ENCODE results near the gene SLC25A17.

DNA sequence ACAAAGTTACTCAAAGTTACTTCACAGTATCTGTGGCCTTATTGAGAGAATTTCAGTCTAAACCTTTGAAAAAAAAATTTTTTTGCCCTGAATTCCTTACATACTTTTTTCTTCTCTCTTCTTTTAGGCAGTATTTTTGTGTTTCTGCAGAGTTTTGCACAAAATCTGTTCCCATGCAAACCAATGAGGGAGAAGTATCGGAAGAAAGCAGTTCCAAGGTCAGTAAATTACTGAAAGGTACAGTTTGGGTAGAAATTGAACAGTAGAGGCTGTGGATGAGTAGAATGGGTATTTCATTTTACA lies 52.1 kb upstream of the TNRC6B start:
- PRO-cap, result no peak

DNA sequence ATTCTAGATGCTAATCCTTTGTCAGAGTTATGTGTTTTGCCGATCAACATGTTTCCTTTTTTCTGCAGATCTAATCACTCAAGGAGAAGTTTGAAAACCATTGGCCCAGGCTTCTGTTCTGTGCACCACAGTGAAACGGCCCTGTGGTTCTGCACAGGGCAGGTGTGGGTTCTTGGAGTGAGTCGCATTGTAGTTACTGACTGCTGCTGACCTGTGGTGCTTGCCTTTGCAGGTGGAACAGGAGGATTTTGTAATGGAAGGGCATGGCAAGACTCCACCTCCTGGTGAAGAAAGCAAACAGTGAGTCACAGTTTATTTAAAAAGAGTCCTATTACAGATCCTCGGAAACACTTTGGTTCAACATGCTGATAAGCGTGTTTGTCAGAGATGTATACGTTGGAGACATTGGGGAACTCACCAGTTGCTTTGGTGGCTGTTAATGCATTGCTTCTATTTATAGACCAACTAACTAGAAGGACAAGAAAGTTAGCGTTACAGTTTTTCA lies 21.8 kb upstream of the TNRC6B start:
- PRO-cap, result no peak

- PRO-cap, result no peak
These were observed 47.1 kb downstream of the TNRC6B start for GRCh38 chr22:40224702-40225372.

GRCh38 chr22:40289215-40289652 lies 57.1 kb upstream of the ADSL start:
- PRO-cap, result no peak

DNA sequence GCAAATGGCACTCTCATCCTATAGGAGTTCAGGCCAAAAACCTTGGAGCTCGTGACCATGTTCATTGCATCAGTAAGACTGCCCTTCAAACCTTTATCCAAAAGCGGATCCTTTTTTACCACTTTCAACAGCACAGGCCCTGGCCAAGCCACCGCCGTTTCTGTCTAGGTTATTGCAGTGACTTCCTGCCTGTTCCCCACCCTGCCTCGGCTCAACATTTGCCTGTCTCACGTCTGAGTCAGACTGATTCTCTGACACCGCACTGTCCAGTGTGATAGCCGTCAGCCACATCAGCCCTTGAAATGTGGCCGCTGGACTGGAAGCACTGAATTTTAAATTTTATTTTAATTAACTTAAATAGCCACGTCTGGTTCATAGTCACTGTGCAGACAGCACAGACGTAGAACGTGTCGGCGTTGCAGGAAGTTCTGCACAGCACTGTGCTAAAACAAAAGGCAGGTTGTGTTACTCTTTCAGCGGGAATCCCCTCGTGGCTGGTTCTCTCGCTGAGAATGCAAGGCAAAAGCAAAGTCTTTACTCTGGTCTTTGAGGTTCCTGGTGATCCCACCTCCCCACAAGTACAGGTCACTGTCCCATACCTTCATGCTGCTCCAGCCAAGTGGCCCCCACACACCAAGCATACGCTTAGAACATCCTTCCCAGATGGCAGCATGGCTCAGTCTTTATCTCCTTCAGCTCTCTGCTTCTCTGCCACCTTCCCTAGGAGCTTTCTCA lies 56.2 kb upstream of the ADSL start:
- PRO-cap, result no peak

DNA sequence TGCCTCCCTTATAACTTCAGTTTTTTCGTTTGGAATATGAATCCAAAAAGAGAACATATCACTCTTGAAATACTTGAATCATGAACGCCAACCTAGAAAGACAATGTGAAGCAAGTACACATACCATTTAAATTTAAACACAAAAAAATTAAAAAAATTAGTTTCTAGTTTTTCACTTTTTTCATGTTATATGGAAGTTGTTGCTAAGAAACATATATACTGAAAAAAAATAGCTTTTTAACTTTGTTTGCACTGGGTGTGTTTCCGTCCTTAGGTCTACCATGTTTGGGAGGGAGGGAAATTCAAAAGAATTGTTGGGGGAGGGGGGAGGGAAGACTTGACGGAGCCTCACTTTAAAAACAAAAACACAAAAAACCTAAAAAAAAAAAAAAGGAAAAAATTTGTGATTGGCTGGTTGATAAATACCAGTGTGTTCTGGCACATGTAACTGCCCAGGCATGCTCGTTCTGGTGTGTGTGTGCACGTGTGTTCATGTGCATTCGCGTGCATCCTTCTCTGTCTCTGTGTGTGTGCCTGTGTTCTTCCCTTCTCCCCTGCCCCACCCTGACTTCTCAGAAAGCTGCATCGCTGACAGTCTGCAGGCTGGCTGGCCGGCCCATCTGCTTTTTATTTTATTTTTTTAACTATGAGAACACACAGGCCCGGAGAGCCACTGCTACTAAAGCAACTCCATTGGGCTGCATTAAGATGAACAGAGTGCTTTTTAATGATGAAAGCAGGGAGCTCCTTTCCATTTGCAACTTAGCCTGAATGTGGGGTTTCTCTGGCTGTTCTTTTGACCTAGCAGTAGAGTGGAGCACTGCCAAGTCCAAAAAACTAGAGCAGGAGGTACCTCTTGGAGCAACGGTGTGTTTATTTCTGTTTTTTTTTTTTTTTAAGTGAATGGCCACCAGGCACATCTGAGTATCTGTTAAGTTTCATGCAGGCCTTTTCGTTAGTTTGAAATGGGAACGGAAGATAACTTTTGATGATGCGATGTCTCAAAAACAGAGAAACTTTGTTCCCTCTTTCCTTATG lies 22.6 kb upstream of the ADSL start:
- PRO-cap, result no peak

GRCh38 chr22:40411851-40412290 lies 41.5 kb downstream of the SGSM3 start:
- PRO-cap, result no peak

- PRO-cap, result no peak
These were observed 92.8 kb downstream of the SGSM3 start for GRCh38 chr22:40462937-40463761.

DNA sequence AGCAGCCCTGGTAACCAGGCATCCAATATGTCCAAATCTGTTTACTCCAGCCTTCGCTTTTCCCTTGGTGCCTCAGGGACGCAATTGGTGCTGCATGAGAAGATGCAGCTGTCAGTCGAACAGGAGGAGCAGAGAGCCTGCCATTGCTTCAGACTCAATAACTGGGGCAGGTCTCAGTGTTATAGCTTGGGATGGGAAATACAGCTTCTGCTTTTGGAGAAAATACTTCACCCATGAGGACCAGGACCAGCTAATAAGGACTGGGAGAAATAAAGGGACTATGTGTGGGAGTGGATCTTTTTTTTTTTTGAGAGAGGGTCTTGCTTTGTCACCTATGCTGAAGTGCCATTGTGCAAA lies 4.9 kb upstream of the MCHR1 start:
- PRO-cap, result no peak

DNA sequence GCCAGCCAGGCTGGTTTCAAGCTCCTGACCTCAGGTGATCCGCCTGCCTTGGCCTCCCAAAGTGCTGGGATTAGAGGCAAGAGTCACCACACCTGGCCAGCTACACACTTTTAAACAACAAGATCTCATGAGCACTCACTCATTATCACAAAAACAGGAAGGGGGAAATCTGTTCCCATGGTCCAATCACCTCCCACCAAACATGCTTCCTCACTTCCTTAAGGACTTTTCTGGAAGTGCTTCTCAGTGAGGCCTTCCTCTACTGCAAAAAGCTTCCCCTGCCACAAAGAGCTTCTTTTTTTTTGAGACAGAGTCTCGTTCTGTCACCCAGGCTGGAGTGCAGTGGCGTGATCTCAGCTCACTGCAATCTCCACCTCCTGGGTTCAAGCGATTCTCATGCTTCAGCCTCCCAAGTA lies 3.1 kb upstream of the MCHR1 start:
- PRO-cap, result no peak

DNA sequence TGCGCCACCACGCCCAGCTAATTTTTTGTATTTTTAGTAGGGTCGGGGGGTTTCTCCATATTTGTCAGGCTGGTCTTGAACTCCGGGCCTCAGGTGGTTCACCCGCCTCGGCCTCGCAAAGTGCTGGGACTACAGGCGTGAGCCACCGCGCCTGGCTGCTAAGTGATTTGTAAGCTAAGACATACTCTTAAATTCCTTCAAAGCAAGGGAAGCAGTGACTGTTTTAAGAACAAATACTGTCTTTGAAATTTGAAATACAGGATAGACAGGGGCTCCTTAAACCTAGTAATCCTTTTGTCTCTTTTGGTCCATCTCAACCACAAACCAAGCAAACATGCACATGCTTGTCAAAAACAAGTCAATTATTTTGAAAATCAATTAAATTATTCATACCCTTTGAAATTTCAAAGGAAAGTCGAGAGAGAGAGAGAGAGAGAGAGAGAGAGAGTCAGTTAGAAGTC lies 47.8 kb downstream of the MCHR1 start:
- PRO-cap, result no peak

GRCh38 chr22:40819148-40820041 lies at the start of gene SLC25A17:
SLC25A17 (minus strand) TSS chr22:40819346.
- PRO-cap, result bidirectional peak, plus-strand start at chr22:40819479, minus-strand start at chr22:40819375

DNA sequence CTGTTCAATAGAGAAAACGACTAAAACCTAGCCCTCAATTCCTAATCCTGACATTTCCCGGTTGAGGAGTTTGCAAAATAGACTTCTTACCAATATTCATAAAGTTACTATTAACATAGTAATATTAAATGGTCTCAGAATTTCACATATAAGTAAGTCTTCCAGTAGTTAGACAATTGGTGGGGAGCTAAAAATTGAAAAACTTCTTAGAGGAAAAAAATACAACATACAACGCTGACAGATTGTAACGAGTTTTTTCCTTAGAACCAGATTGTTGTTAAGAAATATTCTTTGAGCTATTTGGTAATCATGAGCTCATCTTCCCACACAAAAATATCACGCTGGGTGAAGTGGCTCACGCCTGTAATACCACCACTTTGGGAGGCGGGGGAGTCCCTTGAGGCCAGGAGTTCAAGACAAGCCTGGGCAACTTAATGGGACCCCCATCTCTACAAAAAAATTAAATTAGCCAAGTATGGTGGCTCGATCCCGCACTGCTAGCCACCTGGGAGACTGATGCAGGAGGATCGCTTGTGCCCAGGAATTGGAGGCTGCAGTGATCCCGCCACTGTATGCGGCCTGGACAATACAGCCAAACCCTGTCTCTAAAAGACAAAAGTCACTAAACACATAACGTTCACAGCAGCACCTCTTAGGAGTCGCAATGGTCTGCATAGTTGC lies 1.5 kb downstream of the ST13 start:
- PRO-cap, result no peak

GRCh38 chr22:41003110-41003590 lies 52.0 kb downstream of the RBX1 start:
- PRO-cap, result unidirectional peak, minus-strand start at chr22:41003195

GRCh38 chr22:41349832-41350706 lies 31.7 kb upstream of the TEF start:
- PRO-cap, result no peak

- PRO-cap, result bidirectional peak, plus-strand start at chr22:41381011, minus-strand start at chr22:41380959; bidirectional peak, plus-strand start at chr22:41381462, minus-strand start at chr22:41381263
These were observed 850 bp upstream of the TEF start for GRCh38 chr22:41380844-41381340.

DNA sequence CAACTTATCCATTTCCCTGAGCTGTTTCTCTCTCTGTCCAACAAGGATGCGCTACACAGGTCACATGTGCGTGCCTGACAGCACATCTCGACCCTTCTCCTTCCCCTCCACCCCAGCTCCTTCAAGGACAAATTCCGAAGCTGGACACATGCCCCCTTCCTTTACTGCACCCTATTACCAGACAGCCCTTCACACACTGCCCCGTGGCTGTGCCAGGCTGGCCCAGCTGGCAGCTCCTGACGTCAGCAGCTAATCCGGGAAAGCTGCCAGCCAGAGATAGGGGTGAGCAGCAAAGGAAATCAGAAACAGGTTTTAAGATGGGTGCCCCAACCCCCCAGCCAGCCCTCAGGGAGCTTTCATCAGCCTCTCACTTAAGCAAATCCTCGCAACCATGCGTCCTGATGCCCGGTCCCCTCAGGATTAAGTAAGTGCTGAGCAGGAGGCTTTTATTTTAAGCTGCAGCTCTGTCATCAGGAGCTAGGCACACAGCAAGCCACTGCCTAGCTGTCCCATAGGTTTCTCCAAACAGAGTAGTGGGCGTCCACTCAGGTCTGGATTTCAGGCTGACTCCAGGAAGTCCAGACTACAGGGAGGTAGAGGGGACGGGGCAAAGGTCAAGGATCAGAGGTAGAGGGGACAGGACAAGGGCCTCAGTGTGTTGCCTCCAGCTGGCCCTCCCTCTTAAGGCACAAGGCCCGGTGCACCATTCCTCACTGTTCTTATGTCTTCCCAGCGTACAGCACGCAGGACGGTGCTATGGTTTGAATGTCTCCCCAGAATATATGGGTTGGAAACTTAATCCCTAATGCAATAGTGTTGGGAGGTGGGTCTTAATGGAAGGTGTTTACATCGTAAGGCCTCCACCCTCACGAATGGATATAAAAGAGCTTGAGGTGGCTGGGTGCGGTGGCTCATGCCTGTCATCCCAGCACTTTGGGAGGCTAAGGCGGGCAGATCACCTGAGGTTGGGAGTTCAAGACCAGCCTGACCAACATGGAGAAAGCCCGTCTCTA lies 20.5 kb downstream of the TEF start:
- PRO-cap, result no peak

GRCh38 chr22:41432507-41433496 lies 13.8 kb downstream of the TOB2 start:
- PRO-cap, result no peak

GRCh38 chr22:41445706-41446600 lies 648 bp downstream of the TOB2 start:
- PRO-cap, result unidirectional peak, plus-strand start at chr22:41446178

- PRO-cap, result bidirectional peak, plus-strand start at chr22:41447948, minus-strand start at chr22:41447613; unidirectional peak, minus-strand start at chr22:41448063
These were observed 1.0 kb upstream of the TOB2 start for GRCh38 chr22:41447447-41448234.